Ishikawa (cell line): ENCODE measurements around a stretch of chr2.

DNA sequence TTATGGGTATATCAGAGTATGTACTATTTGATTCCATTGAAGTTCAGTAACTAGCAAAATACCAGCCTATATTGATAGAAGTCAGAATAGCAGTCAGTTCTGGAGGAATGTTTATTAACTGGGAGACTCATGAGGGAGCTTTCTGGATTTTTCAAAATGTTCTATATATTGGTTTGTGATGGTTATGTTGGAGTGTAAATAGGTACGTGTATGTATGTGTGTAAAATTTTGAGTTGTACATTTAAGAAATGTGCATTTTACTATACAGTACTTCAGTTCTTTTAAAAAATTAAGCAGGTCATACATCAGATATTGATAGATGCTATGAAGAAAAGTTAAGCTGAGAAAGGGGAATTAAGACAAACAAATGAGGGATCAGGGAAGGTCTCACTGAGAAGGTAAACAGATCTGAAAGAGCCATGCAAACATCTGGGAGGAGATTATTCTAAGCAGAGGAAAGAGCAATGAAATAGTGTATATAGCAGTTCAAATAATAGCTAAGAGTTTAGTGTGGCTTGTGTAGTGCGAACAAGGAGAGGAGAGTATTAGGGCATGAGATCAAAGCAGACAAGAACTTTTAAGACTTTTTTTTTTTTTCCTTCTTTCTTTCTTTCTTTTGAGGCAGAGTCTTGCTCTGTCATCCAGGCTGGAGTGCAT, 120.6 kb upstream of the EPB41L5 start:
- RRBS = no CpG with 5 or more reads among the region's 2 CpGs

DNA sequence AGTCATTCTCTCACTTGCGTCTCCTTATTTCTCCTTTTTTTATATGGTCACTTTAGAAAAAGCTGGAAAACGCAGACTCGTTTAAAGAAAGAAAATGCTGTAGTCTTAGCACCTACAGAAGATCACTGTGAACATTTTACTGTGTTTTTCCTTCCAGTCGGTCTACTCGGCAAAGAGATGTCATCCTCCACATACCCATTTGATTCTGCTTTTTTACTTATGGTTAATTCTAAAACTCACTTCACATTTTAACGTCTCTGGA, 5.1 kb upstream of the TMEM185B start:
- RRBS = no CpG with 5 or more reads among the region's 6 CpGs

DNA sequence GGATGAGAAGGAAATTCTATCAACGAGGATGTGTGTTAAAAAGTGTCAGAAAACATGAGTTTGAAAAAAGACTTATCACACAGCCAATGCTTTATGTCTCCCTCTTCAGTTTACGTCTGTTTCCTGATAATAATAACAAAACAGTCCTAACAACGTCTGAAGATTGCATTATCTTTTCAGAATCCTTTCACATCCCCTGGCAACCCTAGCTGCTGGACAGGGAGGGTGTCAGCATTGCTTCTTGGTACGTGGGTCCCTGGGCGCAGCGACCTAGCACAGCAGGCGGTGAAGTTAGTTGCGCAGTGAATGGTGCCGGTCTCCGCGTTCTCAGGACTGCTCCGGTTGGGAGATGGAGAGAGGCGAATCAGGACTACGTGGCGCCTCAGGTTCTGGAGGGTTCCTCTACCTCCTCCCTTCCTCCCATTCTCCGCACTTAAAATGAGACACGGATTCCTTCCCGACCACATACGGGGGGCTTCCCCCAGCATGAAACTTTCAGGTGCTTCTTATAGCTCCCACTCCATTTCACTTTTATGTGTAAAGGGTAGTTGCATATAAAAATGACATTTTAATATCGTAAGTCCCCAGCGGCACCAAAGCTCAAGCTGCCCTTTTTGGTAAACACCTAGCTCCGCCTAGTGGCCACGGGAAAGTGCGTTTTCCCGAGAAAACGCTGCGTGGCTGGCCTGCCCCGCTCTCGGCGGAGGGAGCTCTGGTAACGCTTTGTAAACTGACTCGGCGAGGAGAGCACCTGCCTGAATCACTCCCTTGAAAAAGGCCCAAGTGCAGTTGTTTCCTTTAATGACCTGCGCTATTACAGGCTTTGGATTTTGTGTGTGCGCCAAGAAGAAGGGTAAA, 33.0 kb upstream of the INHBB start:
- RRBS = no CpG with 5 or more reads among the region's 35 CpGs

- RRBS = 82% methylated on average over 39 of the region's 68 CpGs
These were observed 1.2 kb downstream of the INHBB start for GRCh38 chr2:120346730-120347863.

DNA sequence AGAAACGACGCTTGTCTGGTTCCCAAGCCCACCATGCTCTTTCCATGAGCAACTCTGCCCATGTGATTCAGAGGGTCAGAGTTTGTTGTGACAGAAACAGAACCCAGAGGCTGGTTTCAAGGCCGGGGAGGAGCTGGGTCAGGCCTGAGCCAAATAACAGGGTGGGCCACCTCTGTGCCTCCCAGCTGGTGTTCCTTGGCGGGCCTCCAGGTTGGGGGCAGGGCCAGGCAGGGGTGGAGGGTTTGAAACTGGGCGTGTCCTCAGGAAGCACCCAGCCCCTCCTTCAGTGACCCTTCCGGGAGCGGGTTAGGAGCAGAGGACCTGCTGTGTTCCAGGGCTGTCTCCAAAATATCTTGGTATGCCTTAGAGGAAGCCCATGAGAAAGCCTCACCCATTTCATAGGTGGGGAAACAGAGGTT, 74.9 kb upstream of the GLI2 start:
- RRBS = no CpG with 5 or more reads among the region's 7 CpGs

DNA sequence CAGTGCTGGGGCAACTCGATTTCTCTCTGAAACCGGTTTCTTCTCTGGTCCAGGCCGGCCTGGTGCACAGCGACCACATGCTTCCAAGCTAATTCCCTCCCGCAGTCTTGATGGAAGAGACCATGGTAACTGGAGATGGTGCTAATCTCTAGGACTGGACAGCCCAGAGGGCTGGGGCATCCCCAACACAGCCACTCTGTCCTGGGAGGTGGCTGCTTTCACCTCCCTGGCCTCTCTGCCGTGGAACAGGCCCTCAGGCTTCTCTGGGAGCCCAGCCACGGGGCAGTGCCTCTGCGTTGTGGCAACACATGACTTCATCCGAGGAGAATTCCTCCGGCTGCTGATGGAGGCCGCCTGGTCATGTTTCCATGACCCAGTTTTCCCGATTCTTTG, 184.3 kb downstream of the GLI2 start:
- RRBS = 73% methylated on average over 2 of the region's 12 CpGs

GRCh38 chr2:120932578-120933081, 197.0 kb downstream of the GLI2 start:
- RRBS = no CpG with 5 or more reads among the region's 7 CpGs

DNA sequence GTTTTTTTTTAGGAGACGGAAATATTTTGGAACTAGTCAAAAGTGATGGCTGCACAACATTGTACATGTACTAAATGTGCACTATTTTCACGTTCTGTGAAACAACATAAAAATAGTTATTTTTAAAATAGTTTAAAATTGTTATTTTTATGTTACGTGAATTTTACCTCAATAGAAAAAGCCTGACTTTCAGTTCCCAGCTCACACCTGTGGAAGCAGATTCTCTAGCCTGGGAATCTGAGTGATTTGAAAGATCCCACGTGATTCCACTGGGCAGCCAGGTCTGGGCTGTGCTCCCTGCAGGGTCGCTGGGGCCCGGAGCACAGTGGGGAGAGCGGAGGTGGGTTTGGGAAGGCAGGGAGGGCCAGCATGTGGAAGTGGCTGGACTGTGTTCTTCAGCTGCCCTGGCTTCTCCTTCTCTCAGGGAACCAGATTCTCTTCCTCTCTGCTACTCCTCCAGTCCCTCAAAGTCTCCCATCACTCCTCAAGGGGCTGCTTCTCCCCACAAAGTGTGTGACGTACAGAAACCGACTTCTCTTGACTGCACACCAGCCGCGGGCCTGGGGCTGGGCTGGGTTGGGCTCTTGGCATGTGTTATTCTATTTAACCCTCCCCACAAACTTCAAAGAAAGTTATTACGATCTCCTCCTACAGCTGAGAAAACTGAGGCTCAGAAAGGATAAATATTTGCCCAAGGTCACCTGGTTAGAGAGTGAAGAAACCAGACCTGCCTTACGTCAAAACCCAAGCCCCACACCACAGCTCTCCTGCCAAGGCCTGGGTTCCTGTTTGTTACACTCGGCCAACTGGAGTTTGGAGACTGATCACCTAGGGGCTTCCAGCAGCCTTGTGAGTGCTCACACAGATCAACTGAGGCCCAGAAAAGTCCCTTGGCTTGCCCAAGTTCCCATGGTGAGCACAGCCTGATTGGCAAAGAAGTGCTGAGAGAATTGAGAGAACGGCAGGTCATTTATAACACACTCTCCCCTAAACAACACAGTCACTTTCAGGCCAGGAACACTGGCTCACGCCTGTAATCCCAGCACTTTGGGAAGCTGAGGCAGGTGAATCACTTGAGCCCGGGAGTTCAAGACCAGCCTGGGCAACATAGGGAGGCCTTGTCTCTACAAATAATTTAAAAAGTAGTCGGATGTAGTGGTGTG, 269.0 kb downstream of the TFCP2L1 start:
- RRBS = no CpG with 5 or more reads among the region's 18 CpGs

DNA sequence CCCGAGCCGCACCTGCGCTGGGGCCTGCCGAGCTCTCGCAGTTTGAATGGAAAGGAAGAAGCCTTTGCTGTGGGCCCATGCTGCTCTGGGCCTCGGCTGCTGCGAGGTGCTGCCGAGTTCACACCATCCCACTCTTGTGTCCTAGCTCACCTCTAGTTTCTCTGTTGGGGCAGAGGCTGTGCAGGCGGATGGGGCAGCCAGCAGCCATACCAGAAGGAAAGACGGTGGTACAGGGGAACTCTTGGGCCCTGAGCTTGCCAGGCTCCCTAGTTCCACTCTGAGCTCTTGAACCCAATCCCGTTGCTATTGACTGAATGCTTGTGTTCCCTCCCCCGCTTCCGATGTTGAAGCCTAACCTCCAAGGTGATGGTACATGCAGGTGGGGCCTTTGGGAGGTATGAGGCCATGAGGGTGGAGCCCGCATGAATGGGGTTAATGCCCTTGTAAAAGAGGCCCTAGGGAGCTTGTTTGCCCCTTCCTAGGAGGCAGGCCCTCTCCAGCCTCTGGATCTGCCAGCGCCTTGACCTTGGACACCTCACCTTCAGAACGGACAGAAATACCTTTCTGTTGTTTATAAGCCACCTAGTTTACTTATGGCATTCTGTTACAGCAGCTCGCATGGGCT, 71.8 kb downstream of the TFCP2L1 start:
- RRBS = no CpG with 5 or more reads among the region's 17 CpGs

DNA sequence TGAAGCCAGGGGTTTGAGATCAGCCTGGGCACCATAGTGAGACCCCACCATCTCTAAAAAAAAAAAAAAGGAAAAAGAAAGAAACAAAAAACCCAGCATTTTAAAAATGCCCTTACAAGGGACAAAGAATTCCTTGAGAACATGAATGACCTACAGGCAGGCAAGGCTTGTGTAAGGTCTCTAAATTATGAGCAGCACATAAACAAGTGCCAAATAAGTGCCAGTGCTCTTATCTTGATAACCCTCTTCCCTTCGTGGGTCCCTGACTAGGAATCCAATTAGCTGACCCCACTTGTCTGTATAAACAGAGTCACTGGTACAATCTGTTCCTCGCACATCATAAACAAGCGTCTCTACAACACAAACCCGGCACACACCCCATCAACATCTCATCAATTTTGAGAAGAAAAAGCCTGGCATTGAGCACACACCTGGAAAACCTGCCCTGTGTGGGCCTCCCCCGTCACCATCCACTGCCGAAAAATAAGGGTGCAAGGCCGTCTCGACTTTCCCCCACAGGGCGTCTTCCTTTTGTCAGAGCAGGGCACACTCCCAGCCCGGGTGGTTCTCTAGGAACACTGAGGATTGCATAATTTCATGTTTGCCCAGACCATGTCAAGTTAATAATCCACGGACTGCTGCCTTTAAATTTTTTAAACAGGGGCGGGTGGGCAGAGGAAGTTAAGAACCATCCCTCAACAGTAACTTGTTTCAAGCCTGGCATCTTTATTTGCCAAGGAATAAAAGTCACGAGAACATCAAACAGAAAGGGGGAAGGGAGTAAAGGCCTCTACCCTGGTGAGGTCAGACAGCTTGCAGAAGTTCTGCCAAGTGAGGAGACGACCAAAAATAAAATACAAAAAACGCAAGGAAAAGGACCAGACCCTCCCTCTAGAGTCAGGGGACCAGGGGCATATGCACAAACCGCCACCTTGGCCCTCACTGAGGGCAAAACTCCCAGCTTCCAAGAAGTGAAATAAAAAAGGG, 2.2 kb downstream of the TFCP2L1 start:
- RRBS = no CpG with 5 or more reads among the region's 16 CpGs

DNA sequence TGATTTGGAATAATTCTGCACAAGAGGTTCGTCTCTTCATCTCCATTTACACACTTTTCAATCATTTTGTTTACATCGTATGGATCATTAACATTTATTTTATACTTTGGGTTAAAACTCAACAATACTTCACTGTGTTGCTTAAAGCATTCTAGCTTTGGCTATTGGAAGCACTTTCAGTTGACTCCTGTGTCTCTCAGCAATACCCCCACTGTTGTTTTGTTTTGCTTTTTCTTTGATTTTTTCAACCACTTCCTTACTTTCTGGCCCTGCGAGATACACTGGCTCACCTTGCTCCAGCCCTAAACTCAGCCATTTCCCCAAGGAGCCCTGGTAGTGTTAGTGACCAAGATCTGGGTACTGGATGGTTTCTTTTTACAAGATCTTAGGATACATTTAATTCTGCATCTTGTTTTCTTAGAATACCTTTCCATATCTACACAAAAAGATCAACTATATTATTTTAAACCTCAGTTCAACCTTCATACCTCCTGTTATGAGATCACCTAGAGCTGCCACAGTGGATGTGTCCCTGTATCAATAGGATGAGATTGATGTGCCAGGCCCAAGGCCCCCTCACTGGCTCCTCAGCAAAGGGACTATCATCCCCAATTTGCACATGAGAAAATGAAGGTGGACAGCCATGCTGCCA, 161.3 kb downstream of the CLASP1 start:
- RRBS = no CpG with 5 or more reads among the region's 3 CpGs

DNA sequence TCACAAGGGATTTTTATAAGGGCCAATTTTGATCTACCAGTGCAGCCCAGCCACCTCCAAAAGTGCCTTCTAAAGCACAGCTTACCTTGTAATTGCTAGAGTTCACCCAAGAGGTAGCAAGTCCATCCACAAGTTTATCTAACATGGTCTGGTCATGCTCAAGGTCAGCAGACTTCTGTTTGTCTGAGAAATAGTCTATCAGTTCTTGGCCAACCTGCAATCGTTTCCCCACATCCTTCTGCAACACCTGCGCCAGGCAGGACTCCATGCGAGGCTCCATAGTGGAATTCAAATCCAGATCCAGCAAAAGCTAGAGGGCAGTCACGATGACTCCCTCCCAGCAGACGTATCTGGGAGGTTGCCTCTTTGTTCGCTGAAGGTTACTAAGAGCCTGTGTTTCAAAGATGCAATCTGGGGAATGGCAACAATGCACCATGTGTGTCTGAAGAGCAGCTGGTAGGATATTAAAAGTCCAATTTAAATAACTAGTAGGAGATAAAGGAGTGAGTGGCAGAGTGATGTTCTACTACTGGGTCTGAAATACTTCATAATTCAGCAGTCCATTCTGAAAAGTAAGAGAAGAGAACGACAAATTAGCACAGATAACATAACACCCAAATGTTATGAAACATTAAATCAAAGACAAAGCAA, 43.5 kb downstream of the CLASP1 start:
- RRBS = no CpG with 5 or more reads among the region's 7 CpGs

DNA sequence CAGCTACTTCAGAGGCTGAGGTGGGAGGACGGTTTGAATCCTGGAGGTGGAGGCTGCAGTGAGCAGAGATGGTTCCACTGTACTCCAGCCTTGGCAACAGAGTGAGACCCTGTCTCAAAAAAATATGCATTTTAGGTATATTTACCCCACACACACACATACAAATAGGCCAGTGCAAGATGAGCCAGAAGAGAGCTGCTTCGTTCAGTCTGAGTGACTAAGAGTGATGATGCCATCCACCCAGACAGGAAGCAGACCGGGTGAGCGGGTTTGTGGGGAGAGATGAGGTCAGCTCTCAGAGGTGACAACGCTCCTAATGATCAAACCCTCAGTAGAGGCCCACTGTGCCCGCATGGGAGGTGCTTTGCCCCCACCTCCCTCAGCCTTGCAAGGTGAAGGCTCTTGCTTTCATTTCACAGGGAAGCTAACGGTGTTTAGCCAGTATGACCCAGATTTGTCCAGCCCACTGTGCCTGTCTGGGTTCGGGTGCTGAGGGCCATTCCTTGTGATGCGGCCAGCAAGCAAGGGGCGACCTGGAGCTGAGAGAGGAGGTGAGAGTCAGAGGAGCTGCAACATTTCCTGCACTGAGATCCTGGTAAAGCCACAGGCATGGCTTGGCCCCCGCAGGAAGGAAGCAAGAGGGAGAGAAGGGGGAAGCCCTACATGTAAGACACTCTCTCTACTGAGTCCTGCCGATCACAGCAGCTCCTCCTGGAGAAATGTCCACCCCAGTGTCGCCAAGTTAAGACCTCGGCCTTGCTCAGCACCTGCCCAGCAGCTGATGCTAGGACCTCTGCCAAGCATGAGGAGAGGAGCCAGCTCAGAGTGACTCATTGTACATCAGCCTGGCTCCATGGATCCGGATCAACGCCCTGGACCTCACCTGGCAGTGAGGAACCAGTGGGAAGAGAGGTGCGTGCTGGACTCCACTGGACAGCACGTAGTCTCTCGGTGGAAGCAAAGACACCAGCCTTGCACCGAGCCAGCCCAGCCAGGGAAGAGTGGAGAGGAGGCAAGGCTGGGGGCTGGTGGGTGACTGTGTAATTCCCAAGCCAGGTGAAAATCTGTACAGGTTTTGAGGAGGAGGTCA, 37.0 kb downstream of the NIFK start:
- RRBS = no CpG with 5 or more reads among the region's 20 CpGs

DNA sequence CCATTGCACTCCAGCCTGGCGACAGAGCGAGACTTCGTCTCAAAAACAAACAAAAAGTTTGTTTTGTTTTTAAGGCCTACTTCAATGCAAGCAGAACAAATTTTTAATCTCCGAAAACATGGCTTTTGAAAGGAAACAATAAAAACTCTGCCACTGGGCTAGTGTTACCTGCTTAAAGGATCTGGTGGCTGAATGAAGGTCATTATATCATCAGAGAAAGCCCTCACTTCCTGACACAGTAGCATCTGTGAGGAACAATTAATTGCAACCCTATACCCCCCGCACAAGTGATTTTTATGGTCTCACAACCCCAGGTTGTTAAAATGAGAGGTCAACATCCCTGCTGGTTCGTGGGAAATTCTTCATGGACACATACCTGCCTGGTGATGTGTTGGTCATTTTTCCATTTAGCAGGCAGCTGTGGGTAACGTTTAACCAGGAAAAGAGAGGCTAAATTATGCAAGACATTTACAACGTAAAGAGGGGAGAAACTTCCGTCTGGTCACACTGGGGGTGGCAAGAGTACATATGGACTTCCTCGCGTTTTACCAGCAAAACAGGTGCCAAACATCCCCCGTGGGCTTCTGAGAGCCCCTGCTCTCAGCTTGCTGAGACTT, 29.3 kb downstream of the NIFK start:
- RRBS = no CpG with 5 or more reads among the region's 12 CpGs

- RRBS = no CpG with 5 or more reads among the region's 4 CpGs
These were observed 12.8 kb downstream of the TSN start for GRCh38 chr2:121768193-121768680.

GRCh38 chr2:121803554-121803851, 48.1 kb downstream of the TSN start:
- RRBS = no CpG with 5 or more reads among the region's 2 CpGs

DNA sequence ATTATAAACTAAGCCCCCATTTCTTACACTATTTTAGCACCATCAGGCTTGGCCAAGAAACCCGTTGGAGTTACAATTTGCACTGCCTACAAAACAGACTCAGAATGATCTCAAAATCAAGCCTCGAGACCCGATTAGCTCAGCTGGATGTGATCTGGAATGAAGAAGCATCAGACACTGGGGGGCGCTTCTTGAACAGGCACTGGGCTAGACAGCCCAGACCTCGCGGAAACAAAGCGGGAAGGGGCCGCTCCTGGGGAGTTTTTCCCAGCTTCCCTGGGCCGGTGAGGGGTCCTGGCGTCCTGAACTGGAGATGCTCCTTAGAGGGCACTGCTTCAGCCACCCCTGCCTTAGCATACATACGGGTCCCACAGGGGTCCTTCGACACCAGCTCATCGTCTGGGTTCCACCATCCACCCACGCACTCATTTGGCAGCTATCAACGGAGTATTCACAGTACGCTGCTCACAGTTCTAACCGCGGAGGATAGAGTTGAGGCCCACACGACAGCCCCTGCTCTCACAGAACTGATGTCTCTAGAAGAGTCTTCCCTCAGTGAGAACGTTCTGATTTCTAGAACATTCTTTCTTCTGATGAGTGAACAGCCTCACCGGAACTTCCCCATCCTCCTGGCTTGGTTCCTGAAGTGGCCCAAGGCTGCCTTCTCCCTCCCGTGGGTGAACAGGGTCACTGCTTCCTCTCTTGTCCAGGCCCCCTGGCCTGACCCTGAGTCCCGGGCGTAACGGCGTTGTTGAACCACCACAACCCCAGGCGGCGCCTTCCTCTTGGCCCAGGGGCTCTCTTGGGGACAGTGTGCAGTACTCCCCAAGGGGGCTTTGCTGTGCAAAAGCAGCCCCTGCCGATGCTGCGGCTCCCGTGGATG, 146.9 kb downstream of the TSN start:
- RRBS = 94% methylated on average over 2 of the region's 31 CpGs

DNA sequence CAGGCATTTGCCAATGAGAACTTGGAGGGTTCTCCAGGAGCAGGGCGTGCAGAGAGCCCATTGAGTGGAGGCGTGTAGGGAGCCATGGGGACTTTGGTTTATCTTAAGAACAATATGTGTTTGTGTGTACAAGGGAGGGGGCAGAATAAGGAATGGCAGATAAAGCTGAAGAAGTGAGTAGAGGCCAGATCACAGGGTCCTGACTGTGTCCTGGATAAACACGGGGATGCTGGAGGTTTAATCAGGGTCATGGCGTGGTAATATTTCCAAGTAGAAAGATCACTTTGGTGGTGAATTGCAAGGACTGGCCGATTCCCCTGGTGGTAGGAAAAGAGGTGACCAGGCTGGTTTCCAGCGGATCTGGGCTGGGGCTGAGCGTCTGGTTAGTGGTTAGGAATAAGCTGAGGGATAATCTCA, 483.8 kb downstream of the TSN start:
- RRBS = no CpG with 5 or more reads among the region's 7 CpGs

DNA sequence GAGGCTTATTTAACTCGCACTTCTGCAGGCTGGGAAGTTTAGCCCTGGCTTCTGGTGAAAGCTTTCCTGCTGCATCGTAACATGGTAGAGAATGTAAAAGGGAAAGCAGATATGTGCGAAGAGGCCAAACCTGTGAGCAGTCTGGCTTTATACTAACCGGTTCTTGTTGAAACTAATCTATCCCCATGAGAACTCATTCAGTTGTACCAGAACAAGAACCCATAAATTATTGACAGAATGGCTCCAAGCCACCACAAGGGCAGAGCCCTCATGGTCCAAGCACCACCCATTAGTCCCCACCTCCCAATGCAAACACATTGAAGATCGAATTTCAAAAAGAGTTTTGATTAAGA, 318.7 kb downstream of the CNTNAP5 start:
- RRBS = no CpG with 5 or more reads among the region's 5 CpGs

GRCh38 chr2:126586306-126586814, 69.6 kb upstream of the GYPC start:
- RRBS = no CpG with 5 or more reads among the region's 9 CpGs